Measurements from ENCODE around the genes UBE2K and RHOH.

GRCh38 chr4:38700876-38701673 lies 37.1 kb downstream of the KLF3 start:
- RRBS, 2 experiments = no CpG with 5 or more reads among the region's 6 CpGs

DNA sequence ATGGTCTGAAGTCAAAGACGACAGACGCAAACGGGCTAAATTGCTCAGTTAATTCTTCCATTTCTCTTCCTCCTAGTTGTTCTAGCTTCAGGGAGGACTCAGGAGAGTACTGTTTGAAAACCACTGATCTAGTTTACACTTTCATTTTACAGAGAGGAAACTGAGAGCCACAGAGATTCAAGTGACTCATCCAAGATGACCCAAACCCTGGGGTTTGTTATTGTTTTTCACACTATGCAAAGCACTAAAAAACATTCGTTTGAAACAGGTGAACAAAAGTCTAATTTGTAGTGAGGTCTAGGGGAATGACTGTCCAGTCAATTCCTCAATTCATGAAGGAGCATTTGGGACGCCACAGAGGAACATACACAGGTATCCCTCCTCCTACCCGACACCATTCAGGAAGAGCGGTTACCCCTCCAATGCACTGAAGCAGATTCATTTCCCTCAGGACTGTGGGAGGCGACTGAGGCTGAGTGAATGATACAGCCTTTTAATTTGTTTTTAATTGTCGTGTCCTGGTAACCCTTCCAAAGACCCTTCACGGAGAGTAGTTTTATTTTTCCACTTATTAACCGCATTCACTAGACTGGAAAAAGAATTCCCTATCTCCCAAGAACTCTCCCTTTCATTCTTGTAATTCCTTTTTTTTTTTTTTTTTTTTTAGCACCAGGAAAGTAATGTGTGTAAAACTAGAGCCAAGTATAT lies 30.3 kb downstream of the TLR10 start:
- RRBS, 2 experiments = no CpG with 5 or more reads among the region's 11 CpGs

DNA sequence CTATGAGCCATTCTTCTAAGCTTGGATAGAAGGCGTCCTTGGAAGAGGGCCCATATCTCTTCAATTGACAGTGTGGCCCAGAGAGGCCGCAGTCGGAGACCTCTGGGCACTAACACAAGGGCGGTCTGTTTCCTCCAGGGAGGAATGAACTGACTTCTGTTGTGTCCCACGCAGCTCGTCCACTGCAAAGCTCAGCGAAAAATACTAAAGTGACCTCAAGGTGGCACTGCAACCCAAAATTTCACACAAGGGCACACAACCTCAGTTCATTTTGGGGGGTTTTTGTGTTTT lies 23.3 kb downstream of the TLR10 start:
- RRBS, 2 experiments = no CpG with 5 or more reads among the region's 7 CpGs

DNA sequence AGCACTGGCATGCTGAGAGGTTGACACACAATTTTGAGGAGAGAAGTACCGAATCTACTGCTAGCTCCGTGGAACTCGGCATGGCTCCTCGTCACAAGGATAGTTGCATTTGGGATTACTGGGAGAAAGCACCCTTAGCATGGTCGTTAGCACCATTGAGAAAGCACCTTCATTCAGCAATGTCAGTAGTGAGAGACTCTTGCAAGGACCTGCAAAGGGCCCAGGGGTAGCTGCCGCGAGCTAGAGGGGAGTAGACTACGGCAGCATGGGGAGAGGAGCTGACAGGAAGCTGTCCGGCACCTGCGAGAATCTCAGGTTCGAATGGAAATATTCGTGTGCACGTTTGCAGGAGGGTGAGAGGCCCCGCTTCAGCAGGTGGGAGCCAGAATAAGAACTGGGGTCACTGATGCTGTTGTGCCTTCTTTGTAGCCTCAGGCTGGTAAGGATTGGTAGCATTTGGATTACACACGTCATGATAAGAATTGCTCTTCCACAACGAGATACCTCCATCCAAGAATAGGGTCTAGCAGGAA lies 20.2 kb downstream of the TLR10 start:
- RRBS, 2 experiments = no CpG with 5 or more reads among the region's 16 CpGs

DNA sequence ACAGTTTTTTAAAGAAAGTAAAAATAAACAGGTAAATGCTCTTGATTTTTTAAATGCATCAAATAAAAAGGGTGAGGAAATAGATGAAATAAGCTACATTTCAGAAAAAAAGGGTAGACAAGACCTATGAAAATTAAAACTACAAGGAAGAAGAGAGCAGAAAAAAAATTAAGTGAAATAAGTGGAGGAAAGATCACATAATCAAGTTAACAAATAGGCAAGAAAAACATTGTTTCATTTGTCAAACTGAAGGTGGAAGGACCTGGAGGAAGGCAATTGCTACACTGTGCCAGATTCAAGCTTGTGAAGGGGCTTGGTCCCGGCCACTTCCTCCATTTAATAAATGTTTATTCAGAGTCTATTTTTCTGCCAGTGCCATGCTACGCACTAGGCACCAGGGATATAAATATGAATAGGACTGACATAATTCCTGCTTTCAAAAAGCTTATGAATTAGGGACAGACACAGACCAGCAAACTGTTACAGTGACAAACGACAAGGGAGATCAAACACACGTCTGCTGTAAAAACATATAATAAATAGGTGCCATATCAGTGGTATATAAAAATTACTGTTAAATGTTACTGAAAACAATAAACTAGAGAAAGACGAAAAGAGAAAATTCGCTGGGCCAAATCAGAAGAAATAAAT lies 646 bp downstream of the TLR6 start:
- RRBS, 2 experiments = no CpG with 5 or more reads among the region's 6 CpGs

- RRBS, 2 experiments = no CpG with 5 or more reads among the region's 10 CpGs
Measured at GRCh38 chr4:38903984-38904755, 36.6 kb downstream of the FAM114A1 start.

- RRBS, 2 experiments = no CpG with 5 or more reads among the region's 10 CpGs
Measured at GRCh38 chr4:38985209-38985885, 46.9 kb downstream of the TMEM156 start.

- RRBS, 2 experiments = no CpG with 5 or more reads among the region's 3 CpGs
Measured at GRCh38 chr4:39324864-39325393, 41.2 kb downstream of the RFC1 start.

DNA sequence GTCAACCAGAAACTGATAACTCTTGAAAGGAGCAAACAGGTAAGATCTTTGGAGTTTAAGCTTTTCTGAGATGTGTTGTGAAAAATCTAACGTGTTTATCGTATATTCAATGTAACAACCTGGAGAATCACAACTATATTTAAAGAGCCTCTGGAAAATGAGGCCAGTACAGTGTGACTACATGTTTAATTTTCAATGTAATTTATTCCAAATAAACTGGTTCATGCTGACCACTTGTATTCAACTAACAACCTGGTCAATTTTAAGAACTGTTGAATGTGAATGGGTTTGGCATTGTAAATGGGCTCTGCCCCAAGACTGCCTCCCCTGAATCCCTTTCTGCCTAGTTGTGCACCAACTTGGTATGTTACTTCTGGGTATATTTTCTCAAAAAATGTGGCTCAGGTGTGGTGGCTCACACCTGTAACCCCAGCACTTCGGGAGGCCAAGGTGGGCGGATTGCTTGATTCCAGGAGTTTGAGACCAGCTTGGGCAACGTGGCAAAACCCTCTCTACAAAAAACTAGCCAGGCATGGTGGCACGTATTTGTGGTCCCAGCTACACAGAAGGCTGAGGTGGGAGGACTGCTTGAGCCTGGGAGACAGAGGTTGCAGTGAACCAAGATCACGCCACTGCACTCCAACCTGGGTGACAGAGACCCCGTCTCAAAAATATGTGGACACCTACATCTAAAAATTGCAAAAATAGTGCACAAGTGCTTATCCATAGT lies 7.3 kb downstream of the RPL9 start:
- RRBS, 2 experiments = no CpG with 5 or more reads among the region's 8 CpGs

DNA sequence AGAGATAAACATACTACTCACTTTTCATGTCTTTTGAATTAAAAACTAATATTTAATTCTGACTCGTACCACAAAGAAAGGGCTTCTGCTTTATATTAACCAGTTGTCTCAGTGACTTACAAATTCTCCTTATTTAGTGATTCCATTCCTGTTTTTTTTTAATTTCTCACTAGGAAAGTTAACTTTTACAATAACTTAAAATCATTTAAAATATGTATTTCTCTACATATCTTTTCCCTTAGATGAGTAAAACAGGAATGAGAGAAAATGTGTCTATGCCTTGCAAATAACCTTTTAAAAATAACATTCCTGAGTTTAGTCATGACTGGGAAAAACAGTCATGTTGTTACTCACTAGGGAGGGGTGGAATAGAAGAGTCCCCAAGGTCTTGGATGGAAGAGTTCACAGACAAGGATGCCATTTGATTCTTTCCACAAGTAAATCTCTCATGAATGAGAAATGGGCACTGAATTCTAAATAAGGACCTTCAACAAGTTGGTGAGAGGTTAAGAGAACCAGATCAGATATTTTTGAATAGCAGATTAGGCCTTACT lies 25.3 kb downstream of the UGDH start:
- RRBS, 2 experiments = no CpG with 5 or more reads among the region's 1 CpG

DNA sequence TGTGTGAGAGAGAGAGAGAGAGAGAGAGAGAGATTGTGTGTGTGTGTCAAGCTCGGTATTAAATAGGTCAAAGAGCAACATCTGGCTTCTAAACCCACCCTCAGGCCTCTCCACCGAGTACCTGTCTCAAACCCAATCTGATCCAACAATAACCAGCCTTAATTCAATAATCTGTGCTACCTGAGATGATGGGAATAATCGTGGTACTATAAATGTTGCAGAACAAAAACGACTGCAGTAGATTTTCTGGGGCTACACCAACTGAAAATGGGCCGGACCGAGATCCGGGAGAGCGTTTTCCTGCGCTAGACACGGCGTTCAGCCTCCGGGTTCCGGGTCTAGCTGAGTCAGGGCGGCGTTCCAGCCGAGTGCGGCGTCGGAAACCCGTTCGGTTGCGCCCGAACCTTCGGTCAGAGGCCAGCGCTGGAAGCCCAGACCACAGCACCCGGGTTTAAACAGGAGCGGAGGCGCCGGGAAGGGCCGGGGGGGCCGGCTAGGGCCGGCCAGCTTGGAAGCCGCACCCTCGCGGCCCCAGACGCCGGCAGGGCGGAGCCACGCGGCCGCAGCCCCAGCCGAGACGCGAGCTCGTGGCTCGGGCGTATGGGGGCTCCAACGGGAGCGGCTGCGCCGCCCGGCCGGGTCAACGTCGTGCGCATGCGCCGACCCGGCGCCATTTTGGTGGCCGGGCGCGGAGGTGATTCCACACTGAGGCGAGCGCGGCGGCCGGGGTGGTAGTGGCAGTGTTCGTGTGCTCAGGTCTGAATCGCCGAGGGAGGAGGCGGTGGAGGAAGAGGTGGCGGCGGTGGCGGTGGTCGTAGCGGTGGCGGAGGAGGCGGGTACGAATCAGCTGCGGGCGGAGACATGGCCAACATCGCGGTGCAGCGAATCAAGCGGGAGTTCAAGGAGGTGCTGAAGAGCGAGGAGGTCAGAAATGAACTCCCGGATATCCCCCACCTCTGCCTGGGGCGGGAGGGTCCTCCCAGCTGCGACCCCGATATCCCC lies at the start of gene UBE2K:
Gene UBE2K, plus strand, starts transcription at position 670 of the 1,002 bp plus-strand sequence.
- RRBS, 2 experiments = 1 to 2% methylated on average over 29 to 34 of the region's 91 CpGs

DNA sequence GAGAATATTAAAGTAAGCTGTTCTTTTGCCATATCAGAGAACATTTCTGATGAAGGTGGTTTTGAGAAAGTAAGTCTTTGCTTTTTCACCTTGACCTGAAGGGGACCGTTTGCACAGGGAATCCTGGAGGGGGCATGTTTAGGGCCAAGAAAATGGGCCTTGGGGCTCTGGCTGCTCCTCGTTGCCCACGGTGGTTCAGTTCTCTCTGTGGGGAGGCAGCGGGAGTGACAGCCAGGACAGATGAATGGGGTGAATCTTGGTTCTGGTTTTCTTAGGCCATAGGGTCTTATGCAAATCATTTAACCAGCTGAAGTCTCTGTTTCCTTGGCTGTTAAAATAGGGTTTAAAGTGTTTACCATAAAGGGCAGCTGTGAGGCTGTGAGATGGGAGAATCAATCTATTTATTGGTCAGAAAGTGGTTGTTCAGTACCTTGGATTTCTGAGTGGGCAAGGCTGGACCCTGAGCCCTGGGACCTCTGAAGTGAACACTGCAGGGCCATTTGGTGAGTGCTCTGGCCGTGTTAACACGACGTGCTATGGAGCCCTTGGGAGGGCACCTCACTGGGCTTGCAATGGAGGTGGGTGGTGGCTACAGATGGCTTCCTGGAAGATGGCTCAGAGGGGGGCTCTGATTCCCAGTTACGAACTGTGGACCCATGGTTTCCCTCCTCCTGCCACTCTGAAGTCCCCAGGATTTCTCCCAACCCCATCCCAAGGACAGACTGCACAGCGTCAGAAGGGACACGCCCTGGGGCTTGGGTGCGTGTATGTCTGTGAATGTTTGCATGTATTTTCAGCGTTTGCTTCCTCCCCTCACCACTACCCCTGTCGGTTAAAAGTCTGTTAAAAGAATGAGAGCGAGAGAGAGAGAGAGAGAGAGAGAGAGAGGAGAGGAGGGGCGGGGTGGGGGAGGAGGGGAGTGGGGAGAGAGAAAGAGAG lies 3.9 kb upstream of the RHOH start:
- RRBS, 2 experiments = no CpG with 5 or more reads among the region's 15 CpGs

GRCh38 chr4:40196636-40197401 lies at the start of gene RHOH:
TSS of gene RHOH (plus strand) at chr4:40197031.
- RRBS, 2 experiments = no CpG with 5 or more reads among the region's 16 CpGs

GRCh38 chr4:40197500-40198794 lies 1.1 kb downstream of the RHOH start:
- RRBS, 2 experiments = no CpG with 5 or more reads among the region's 18 CpGs

DNA sequence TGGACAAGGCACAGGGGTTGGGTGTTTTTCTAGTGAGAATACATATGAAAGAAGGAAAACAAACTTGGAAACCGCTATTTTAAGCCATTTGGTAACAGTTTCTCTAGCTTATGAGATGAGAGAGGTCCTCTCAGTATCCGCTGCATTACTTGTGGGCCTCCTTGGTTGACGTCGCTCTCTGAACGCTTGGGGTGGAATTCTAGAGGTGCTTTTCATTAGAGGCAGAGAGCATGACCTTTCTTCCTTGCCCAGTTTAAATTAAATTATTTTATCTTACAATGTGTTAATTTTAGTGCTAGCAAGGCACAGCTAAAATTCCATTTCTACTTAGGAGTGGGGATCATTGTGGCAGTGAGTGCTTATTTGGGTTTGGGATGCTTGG lies 2.6 kb downstream of the RHOH start:
- RRBS, 2 experiments = no CpG with 5 or more reads among the region's 5 CpGs

DNA sequence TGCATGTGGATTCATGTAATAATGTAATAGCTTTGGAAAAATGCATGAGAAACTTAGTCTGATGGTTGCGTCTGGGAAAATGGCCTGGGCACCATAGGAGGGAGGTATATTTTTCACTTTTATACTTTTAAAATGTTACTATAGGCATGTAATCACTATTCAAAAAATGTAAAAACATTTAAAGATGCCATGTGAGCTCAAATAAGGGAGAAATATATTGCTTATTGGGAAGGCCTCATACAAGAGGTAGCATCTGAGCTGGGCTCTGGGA lies 22.6 kb downstream of the RHOH start:
- RRBS, 2 experiments = no CpG with 5 or more reads among the region's 1 CpG

DNA sequence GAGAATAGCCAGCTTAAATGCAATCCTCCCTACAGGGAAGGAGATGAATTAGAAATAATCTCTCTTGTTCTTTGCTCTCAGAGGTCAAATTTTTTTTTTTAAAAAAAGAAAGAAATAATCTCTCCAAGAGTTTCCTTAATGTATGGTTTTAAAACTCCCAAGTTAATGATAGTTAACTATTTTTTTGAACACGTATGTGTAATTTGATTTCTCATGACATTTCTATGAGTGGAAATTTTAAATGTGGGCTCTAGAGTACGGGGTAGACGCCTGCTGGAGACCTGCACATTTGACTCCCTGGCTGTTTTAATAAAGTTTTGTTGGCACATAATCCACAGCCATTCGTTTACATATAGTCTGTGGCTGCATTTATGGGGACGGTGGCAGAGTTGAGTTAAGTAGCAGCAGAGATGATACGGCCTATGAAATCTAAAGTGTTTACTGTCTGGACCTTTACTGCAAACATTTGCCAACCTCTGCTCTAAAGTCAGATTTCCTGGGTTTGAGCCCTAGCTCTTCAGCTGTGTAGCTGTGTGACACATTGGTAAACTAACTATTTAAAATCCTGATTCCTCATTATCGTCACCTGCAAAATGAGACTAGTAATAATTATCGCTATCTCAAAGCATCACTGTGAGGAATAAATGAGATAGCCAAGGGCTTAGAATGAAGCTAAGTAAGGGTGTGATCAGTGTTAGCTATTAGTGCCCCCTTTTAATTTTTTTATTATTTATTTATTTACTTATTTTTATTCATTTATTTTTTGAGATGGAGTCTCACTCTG lies 118.8 kb downstream of the CHRNA9 start:
- RRBS, 2 experiments = no CpG with 5 or more reads among the region's 8 CpGs

DNA sequence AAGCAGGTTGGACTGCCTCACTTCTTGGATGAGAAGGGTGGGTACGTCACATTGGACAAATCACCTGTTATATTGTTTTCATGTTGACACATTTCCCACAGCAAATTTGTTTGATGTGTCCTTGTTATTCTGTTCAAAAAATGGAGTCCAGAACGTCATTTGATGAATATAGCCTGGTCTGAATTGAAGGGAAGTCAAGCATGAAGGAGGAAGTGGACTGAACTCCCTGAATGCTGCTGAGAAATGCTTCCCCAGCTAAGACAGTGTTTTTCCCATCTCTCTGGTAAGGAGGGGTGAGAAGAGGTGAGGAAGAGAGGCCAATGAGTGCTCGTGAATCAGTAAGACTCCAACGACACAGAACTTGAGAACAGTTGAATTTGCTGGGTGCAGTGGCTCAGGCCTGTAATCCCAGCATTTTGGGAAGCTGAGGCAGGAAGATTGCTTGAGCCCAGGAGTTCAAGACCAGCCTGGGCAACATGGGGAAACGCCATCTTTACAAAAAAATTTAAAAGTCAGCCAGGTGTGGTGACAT lies 127.4 kb downstream of the RBM47 start:
- RRBS, 2 experiments = no CpG with 5 or more reads among the region's 5 CpGs

- RRBS, 2 experiments = no CpG with 5 or more reads among the region's 9 CpGs
Measured at GRCh38 chr4:40510942-40511552, 118.6 kb downstream of the RBM47 start.